Breast epithelium (tissue), 2 donors: ENCODE results near the genes MLLT1, KHSRP and VAV1.

- PRO-cap = no peak
- RAMPAGE, long total RNA, 2 experiments = no peak in any of the 2 experiments
Measured at GRCh38 chr19:6065585-6066293, 44.6 kb downstream of the RFX2 start.

- PRO-cap = no peak
- RAMPAGE, long total RNA, 2 experiments = no peak in any of the 2 experiments
Measured at GRCh38 chr19:6100178-6100887, 10.0 kb downstream of the RFX2 start.

- PRO-cap = no peak
- RAMPAGE, long total RNA, 2 experiments = no peak in any of the 2 experiments
Measured at GRCh38 chr19:6218420-6218986, 61.3 kb downstream of the MLLT1 start.

DNA sequence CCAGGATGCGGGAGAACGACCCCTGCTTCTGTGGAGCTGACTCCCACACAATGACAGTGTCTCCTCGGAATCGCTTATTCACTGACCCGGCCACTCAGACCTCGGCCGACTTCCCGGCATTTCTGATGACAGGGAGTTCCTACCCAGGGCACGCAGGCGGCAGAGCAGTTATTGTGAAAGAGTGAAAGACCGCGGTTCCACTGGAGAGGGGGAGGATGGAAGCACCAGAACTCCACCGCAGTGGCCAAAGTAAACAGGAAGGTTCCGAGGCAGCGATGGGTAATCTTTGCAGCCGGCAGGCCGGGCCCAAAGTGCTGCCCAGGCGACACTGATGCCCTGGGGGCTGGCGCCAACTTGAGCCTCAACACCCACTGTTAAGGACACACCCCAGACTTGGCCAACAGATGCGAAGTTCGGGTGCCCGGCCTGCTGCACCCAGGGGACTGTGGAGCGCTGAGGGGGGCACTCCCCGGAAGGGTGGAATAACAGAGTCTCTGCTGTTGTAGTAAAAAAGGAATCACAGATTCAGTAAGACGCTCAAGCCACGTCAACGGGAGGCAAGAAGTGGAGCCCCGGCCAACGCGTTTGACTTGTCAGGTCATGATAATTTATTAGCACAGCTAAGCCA is 5.9 kb downstream of the MLLT1 start:
- PRO-cap = bidirectional peak, plus-strand start at position 171 of the sequence, minus-strand start at position 124 of the sequence
- RAMPAGE, long total RNA, 2 experiments = no peak in any of the 2 experiments

DNA sequence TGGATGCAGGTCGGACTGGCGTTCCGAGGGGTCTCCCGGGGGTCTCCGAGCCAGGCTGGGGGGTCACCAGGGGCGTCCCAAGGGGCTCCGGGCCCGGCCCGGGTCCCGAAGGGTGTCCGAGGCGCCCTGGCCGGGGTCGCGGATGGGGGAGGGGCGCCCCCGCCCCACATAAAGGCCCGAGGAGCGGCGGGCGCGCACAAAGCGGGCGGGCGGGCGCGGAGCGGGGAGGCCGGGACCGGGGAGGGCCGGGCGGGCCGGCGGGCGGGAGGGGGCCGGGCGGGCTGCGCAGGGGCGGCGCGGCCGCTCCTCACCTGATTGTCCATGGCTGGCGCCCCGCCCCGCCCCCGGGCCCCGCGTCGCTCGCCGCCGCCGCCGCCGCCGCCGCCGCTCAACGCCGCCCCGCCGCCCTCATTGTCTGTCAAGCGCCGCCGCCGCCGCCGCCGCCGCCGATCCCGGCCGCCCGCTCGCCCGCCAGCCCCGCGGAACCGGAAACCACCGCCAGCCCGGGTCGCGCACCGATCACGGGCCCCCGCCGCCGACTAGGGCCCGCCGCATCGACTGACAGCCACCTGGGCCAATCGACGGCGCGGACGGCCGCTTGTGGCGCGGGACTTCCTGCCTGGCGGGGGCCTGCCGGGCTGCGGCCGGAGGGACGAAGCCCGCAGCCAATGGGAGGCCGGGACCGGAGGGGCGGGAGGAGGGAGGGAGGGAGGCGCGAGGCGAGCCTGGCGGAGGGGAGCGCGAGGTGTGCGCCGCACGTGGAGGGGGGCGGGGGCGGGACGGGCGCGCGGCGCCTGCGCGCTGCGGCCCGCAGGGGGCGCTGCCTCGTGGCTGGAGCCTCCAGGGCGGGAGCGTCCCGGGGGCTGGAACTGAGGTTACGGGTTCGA is at the start of gene MLLT1:
Gene MLLT1 (minus strand): TSS at position 514 of the 887 bp plus-strand sequence.
- PRO-cap = unidirectional peak, minus-strand start at position 487 of the sequence
- RAMPAGE, long total RNA, 2 experiments = no peak in any of the 2 experiments

DNA sequence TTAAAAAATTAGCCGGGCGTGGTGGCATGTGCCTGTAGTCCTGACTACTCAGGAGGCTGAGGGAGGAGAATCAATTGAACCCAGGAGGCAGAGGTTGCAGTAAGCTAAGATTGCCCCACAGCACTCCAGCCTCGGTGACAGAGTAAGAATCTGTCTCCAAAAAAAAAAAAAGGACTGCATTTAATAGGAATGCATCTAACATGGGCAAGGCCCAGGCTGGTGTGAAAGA is 8.5 kb upstream of the PSPN start:
- PRO-cap = no peak
- RAMPAGE, long total RNA, 2 experiments = no peak in any of the 2 experiments

DNA sequence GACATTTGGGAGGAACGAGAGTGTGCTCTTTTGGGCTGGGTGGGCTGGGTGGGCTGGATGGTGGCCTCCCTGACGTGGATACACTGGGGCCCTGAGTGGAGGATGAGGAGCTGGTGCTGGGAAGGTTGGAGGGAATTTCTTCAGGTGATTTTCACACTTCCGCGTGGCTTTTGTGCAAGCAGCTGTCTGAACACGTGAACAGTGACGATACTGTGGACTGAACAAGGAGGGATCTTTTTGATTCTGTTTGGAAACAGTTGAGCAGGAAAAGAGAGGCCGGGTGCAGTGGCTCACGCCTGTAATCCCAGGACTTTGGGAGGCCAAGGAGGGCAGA is 9.0 kb upstream of the GTF2F1 start:
- PRO-cap = no peak
- RAMPAGE, long total RNA, 2 experiments = no peak in any of the 2 experiments

GRCh38 chr19:6424169-6425037 is at the start of gene KHSRP:
Gene KHSRP, minus strand, starts transcription at chr19:6424811.
- PRO-cap = unidirectional peak, minus-strand start at chr19:6424811
- RAMPAGE, long total RNA, 2 experiments = no peak in any of the 2 experiments

GRCh38 chr19:6425038-6425981 is 699 bp upstream of the KHSRP start:
- PRO-cap = no peak
- RAMPAGE, long total RNA, 2 experiments = no peak in any of the 2 experiments

GRCh38 chr19:6462122-6462705 is 1.9 kb upstream of the CRB3 start:
- PRO-cap = no peak
- RAMPAGE, long total RNA, 2 experiments = no peak in any of the 2 experiments

GRCh38 chr19:6489323-6489764 is 7.8 kb upstream of the DENND1C start:
- PRO-cap = no peak
- RAMPAGE, long total RNA, 2 experiments = no peak in any of the 2 experiments

- PRO-cap = no peak
- RAMPAGE, long total RNA, 2 experiments = no peak in any of the 2 experiments
Measured at GRCh38 chr19:6527976-6528707, 2.7 kb upstream of the TNFSF9 start.

- PRO-cap = no peak
- RAMPAGE, long total RNA, 2 experiments = no peak in any of the 2 experiments
Measured at GRCh38 chr19:6600746-6600945, 9.7 kb upstream of the CD70 start.

- PRO-cap = no peak
- RAMPAGE, long total RNA, 2 experiments = no peak in any of the 2 experiments
Measured at GRCh38 chr19:6674687-6675412, 4.9 kb upstream of the TNFSF14 start.

DNA sequence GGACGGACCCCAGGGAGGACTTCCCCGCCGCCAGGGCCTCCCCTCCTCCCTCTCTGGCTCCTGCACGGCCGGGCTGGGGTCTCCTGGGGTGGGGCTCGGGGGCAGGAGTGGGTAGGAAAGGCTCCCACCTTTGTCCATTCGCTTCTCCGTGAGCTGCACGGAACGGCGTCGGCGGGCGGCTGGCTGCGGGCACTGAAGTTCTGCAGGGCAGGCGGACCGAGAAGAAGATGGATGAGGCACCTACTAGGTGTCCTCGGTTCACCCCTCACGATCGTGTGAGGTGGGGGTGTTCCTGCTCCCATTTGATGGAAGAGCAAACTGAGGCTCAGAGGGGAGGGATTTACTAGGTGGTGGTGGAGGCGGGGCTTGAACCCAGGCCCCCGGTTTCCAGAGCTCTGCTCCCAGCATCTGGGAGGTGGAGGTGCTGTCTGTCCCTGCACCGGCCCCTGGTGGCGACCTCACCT is 13.1 kb downstream of the C3 start:
- PRO-cap = no peak
- RAMPAGE, long total RNA, 2 experiments = no peak in any of the 2 experiments

GRCh38 chr19:6713039-6713764 is 7.2 kb downstream of the C3 start:
- PRO-cap = no peak
- RAMPAGE, long total RNA, 2 experiments = no peak in any of the 2 experiments

DNA sequence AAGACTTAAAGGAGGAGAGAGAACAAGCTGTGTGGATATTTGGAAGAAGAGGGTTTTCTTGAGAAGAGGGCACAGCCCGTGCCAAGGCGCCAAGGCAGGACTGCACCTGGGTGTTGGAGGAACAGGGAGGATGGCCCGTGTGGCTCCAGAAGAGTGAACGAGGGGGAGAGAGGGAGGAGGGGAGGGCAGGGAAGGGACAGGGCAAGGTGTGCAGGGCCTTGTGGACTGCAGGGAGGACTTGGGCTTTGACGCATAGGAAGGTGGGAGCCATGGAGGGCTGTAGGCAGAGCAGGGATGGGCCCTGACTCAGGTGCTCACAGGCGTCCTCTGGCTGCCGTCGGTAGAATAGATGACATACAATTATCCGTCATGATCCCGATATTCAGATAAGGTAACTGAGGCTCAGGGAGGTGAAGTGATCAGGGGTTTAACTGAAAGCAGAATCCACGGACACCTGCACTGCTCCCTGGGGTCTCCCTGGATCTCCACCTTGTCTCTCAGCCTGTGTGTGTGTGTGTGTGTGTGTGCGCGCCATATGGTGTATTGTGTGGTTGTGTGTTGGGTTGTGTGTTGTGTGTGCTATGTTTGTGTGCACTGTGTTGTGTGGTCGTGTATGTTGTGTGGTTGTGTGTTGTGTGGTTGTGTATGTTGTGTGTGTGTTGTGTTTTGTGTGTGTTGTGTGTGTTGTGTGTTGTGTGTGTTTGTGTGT is 3.4 kb downstream of the C3 start:
- PRO-cap = no peak
- RAMPAGE, long total RNA, 2 experiments = no peak in any of the 2 experiments

- PRO-cap = unidirectional peak, plus-strand start at chr19:6766216; unidirectional peak, plus-strand start at chr19:6766262
- RAMPAGE, long total RNA, 2 experiments = no peak in any of the 2 experiments
Measured at GRCh38 chr19:6765886-6766450, 1.3 kb downstream of the SH2D3A start.

DNA sequence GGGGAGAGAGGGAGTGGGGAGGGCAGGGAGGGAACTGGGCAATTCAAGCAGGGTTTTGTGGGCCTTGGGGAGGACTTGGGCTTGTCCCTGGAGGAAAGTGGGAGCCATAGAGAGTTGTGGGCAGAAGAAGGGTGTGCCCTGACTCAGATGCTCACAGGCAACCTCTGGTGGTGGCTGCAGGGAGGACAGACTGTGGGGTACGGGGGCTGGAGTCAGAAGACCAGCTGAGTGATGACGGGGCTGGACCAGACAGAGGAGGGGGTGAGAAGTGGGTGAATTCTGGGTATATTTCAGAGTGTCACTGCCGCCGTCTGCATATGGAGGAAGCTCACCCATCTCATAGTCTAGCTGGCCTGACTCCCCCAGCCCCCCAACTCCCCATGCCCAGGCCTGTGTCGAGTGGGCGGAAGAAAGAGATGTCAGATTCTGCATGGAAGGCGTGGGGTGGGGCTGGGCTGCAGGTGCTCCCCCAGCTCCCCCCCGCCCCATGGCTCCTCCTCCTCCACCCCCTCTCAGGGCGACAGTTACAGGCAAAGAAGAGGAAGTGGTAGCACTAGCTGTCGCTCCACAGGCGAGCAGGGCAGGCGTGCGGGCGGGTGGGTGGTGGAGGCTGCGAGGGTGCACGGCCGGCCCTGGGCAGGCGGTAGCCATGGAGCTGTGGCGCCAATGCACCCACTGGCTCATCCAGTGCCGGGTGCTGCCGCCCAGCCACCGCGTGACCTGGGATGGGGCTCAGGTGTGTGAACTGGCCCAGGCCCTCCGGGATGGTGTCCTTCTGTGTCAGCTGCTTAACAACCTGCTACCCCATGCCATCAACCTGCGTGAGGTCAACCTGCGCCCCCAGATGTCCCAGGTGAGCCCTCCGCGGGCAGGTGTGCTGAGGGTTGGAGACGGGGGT is at the start of gene VAV1:
Gene VAV1 (plus strand): TSS at position 550 of the 898 bp plus-strand sequence.
- PRO-cap = unidirectional peak, plus-strand start at position 570 of the sequence
- RAMPAGE, long total RNA, 2 experiments = no peak in any of the 2 experiments

DNA sequence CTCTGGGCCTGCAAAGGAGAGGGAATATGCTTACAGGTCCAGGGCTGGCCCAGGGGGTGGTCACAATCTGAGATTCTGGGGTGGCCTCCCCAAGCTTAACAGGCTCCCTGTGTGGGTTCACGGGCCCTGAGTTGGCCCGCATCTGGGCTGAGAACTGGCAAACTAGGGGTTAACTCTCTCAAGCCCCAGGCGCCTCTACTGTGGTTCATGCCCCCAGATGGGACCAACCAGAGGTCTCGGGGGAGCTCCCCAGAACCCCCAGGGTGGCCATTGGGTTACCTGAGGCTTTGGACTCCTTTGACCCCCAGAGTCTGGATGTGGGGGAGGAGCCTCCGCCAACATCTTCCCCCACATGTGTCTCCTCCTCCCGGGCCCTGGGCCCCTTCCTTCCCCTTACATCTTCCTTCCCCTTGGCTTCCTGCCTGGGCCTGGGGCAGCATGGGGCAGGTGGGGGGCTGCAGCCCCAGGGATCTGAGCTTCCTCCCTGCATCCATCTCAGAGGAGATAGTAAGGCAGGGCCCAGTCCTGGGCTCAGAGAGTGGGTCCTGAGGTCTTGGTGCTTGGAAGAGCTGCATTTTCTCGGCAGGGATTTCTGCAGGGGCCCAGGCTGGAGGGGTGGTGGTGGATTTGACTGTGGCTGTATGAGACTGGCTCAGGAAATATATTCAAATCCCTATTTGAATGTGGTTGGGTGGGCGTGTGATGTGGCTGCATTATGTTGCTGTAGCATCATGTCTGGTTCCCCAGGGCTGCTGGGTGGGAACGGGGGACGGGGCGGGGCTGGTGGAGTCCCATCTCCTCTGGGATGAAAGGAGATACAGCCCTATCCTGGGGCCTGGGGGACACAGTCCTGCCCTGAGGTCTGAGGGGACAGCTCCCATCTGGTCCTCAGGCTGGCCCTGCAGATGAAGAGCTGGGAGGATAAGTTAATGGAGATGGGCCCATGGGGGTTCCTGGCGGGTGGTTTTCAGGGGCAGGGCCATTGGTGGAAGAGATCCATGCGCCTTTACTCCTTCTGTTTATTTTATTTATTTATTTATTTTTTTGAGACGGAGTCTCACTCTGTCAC is 926 bp downstream of the VAV1 start:
- PRO-cap = no peak
- RAMPAGE, long total RNA, 2 experiments = no peak in any of the 2 experiments